Thoracic aorta (tissue), 1 donor: ENCODE data around the genes LATS2 and MICU2.

DNA sequence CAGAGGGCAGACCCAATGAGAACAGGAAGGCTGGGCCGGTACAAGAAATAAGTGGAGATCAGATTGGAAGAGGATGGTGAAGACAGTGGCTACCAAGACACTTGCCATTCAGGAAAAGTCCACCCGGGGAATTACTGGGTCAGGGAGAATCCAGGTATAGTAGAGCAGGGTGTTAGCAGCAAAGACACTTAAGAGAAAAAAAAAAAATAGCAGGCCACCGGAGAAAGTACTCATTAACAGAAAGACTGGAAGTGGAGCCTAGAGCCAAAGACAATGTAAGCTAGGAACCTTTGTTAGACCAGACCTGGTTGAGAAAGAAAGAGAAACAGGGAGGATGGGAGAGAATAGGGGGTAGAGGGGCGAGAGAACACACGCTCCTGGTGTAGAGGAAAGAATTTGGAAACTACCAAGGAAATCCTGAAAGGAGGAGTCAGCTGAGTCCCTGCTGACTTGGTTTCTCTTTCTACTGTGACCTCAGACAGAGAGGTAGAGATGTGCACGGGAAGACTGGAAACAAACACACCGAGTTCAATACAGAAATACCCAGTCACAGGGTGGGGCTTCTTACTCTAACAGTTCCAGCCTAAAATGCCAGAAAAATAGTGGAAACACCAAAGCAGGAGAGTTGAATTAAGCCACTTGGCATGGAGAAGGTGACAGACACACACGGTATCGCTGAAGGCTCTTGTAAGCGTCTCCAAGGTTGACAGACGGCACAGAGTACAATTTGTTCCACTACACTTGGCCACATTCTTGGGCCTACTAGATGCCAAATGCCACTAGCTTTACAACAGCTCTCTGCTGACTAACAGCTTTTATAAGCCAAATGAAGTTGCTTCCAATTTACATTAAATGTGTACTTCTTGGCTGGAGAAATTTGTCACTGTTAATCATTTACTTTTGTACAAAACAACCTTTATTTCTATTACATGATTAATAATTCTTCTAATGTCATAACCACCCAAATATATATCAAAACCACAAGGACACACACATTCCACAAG is 28.2 kb downstream of the LATS2 start:
- RAMPAGE, long total RNA, result no peak

GRCh38 chr13:21045799-21046384 is 15.5 kb downstream of the LATS2 start:
- RAMPAGE, long total RNA, result no peak

- RAMPAGE, long total RNA, result no peak
Observed at GRCh38 chr13:21060977-21061640, at the start of gene LATS2. Gene LATS2, minus strand, starts transcription at chr13:21061586.

DNA sequence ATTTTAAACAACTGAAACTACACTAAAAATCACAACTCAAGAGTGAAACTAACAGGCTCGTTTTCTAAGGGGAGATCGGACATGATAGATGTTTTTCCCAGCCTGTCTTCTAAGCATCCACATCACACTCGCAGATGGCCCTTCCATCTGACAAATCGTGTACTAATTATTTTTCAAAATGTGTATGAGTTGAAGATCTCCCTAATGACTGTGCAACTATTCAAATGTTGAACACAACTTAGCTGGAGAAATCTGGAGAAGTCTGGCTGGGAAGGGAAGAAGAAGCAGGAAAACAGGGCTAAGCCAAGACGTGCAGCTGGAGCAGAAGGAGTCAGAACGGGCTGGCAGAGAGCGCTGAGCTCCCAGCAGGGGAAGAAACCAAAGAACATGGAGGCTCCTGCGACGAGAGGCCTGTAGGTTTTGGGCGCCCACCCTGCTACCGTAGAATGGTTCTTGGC is 13.1 kb upstream of the LATS2 start:
- RAMPAGE, long total RNA, result no peak

DNA sequence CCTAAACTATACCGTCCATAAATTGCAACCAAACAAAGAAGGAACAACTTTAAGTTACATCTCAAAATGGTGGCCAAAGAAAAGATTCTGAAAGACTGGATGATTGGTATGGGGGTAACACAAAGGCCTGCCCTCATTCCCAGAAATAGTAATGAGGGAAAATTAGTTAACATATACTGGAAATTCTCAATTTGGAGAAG is 3.8 kb downstream of the SAP18 start:
- RAMPAGE, long total RNA, result no peak

- RAMPAGE, long total RNA, result no peak
Observed at GRCh38 chr13:21232147-21233075, 56.0 kb downstream of the MRPL57 start.

GRCh38 chr13:21442880-21443796 is 16.0 kb downstream of the ZDHHC20 start:
- RAMPAGE, long total RNA, result no peak

DNA sequence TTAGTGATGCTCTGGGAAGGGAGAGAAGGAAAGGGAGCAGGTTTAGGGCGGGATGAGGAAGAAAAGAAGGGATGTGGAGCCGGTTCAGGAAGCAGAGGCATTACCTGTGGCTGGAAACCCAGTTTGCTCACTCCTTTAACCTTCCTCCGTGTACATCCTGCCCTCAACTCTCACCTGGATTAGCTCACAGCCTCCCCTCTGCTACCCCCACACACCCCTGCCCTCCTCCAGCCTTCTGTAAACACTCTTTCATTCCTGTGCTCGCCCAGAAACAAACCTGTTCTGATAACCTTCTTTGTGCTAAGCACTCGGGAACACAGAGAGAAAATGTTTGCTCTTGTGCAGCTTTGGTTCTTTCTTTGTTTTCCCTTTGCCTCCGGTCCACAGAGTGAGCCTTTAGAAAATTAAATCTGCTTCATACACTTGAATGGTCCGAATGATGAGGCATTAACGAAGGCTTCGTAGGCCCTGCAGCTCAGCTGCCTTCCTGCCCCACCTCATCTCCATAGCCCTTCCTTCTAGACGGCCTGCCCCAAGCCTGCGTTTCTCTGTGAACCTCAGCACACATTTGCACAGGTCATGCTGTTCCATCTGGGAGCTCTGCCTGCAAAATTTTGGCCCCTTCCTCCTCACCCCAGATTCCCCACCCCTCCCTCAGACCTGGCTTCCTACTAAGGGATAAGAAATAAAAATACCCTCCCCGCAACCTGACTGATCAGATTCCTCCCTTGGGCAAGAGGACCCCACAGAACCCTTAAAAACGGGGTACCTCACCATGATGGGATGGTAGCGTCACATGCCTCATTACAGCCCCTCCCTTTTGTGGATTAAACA is 6.7 kb upstream of the ZDHHC20 start:
- RAMPAGE, long total RNA, result no peak

- RAMPAGE, long total RNA, result no peak
Observed at GRCh38 chr13:21603284-21604605, at the start of gene MICU2. Gene MICU2, minus strand, starts transcription at chr13:21604170.

DNA sequence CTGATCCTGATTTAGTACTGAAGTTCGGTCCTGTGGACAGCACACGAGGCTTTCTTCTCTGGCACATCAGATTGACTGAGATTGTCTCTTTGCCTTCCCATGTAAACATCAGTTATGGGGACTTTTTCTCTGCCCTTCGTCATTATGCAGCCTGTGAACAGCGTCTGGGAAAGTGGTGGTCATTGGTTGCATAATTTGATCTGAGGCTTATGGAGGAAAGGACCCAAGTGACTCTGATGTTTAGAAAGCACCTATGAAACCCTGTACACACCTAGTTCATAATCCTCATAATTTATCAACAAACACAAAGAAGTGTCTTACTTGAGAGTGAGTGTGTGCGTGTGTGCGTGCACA is 264.5 kb upstream of the SGCG start:
- RAMPAGE, long total RNA, result no peak

DNA sequence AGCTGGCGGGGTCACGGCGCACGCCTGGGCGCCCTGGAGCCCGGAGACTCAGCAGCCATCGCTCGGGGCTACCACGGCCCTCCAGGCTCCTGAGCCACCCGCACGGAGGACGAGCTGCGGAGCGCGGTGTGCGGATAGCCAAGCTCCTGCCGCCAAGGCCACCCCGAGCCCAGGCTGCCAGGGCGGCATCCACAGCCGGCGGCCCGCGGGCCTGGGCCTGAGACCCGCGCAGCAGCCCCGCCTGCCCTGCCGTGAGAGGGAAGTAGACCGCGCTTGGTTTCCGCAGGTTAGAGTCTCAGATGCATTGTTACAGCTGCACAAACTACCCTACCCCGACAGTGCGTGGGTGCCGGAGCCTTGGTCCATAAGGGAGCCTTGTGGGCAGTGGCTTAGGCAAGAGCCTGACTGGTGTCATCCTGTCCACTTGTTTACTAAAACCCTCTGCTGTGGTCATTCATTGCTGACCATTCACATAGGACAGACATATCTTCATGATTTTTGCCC is 253.8 kb upstream of the SGCG start:
- RAMPAGE, long total RNA, result no peak

GRCh38 chr13:23703019-23703573 is 132.9 kb downstream of the TNFRSF19 start:
- RAMPAGE, long total RNA, result no peak

GRCh38 chr13:23762598-23763052 is 126.6 kb downstream of the MIPEP start:
- RAMPAGE, long total RNA, result no peak

GRCh38 chr13:23995743-23996060 is 106.5 kb upstream of the MIPEP start:
- RAMPAGE, long total RNA, result no peak

DNA sequence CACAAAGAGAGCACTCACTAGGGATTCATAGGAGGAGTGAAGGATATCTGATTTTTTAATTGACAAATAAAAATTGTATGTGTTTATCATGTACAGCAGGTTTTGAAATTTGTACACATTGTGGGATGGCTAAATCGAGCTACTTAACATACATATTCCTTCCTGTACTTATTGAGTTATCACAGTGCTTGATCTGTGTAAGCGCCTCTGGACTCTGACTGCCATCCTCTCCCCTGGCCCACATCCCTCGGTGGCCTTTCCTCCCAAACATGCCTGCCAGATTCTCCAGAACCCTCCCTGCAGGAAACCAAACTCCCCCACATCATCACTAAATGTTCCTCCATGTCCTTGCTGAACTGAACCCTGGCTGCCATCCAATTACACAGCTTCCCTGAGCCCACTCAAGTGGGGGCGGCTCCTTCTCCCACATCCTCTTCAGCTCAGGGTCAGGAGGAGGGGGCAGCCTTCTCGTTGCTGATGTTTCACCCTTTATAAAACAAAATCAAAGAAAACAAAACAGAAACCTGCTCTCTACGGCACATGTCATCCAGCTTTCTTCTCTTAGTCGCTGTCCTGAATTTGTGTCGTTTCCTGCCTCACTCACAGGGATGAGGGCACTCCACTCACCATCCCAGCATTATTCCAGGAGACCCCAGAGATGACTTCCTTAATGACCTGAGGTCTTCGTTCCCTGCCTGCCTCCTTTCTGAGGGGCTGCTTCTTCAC is 97.1 kb upstream of the SPATA13 start:
- RAMPAGE, long total RNA, result no peak

- RAMPAGE, long total RNA, result no peak
Observed at GRCh38 chr13:24361035-24361342, 51.6 kb downstream of the C1QTNF9 start.

DNA sequence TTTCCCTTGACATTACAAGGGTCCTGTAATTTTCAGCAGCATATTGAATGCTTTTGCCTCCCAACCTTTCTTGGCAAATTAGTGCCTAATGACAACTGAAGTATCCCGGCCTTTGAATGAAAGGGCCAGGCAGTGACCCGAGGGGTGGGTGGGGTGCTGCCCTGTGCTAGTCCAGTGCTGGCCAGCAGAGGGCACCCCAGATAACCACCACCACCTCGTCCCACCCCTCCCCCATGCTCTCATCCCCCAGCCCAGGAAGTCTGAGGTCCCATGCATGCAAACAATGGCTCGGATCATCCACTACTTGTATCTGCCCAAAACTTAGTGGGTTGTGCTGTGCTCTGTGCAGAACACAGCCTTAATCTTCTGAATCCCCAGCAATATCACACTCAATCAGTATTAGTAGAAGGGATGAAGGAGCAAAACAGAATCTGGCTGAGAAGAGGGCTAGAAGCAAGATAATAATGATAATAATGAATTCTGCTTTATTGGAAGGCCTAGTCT is 3.7 kb downstream of the ATP12A start:
- RAMPAGE, long total RNA, result no peak

DNA sequence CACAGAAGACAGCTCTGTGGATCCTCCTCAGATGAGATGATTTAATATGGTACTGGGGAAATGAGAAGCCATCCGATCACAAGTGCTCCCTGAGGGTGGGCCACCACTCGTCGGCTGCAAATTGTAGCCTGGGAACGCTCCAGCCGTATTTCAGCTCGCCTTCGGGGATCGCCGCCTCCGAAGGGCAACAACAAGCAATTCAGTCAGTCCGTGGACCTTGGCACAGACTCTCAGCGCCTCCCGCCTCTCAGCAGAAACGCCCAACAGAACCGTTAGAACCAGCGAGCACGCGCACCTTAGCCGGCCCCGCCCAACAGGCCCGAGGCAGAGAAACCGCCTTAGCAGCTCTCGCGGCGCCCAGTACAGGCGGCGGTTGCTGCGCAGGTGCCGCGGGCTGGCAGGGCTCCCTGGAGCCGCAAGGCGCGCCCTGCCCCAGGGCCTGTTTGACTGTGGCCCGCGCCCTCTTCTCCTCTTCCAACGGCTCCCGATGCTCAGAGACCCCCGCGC is 78.1 kb upstream of the PABPC3 start:
- RAMPAGE, long total RNA, result no peak

GRCh38 chr13:25300770-25301208 is 636 bp upstream of the NUP58 start:
- RAMPAGE, long total RNA, result no peak

DNA sequence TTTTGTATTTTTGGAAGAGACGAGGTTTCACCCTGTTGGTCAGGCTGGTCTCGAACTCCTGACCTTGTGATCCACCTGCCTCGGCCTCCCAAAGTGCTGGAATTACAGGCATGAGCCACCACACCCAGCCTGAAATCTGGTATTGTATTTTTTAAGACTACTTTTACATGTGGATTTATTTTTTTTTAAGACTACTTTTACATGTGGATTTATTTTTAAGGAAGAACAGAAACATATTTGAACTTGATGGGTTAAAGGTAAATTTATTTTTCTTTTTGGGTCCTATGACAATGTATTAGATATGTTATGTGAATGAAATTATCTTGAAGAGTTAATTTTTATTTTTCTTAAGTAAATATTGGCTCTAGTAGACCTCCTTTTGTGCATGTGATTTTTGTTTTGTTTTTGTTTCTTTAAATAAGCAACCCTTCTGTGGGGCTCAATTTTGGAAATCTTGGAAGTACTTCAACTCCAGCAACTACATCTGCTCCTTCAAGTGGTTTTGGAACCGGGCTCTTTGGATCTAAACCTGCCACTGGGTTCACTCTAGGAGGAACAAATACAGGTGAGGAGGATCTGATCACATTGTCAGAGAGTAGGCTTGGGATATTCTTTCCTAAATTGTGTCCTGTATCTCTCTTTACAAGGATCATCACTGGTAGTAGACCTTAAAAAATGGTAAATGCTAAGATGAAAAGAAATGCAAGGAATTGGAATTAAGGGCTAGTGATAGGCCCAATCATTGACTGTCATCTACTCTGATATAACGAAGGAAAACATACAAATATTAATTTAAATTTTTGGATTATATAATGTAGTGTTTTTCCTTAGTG is 6.2 kb downstream of the NUP58 start:
- RAMPAGE, long total RNA, result no peak